Temporal lobe (tissue), 2 donors: ENCODE measurements around a stretch of chr5.

- RAMPAGE, long total RNA, result no peak
Measured at GRCh38 chr5:170244361-170244869, 11.6 kb downstream of the C5orf58 start.

DNA sequence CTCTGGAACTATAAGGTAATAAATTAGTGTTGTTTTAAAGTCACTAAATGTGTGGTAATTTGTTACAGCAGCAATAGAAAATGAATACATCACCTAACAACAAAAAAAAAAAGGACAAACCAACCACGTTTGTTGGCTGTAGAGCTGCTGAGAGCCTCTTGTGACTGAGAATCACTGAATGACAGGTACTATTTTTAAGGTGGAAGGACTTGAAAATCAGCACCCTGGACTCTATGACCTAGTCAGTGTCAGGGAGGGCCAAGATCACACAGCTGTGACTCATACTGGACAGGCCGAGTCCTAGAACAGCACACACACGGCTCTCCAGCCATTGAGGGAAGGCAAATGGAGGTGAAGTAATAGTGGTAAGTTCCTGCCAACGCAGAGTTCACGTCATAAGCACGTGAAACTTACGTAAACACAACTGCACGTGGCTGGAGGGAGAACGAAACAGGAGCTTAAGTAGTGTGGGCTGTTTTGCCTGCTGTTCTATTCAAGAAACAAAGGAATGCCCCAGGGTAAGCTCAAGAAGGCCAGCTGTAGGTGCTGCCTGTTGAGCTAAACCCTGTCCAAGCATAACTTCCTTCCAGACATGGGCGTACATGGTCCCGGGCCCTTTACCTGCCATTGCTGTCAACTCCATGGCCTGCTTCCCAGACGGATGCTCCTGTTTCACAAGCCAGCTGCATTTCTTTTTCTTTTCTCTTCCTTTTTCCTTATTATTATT is 10.0 kb upstream of the LCP2 start:
- RAMPAGE, long total RNA, result no peak

- RAMPAGE, long total RNA, result no peak
Measured at GRCh38 chr5:170330190-170330434, 32.5 kb upstream of the LCP2 start.

DNA sequence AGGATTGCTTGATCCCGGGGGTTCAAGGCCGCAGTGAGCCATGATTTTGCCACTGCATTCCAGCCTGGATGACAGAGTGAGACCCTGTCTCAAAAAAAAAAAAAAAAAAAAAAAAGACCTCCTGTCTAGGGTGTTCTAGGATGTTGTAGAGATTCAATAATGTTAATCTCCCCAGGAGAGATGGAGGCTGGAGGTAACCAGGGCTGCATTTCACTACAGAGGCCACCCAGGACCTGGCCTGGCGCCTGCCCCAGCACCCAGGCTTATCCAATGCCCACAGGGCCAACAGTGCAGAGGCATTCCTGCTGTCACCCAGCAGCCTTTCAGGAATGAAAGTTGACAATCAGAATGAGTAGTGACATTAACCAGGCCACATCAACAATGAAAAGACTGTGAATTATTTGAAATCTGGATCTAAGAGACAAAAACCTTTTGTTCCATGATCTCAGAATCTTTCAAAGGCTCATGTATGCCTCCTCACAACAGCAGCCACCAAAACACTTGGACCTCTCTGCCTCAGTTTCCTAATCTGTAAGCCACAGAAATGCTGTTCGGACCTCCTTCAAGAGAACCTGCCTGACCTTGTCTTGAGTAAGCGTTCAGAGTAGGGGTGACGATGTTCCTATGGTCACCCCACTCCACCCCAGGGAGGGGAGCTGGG is 36.1 kb upstream of the GABRP start:
- RAMPAGE, long total RNA, result no peak

DNA sequence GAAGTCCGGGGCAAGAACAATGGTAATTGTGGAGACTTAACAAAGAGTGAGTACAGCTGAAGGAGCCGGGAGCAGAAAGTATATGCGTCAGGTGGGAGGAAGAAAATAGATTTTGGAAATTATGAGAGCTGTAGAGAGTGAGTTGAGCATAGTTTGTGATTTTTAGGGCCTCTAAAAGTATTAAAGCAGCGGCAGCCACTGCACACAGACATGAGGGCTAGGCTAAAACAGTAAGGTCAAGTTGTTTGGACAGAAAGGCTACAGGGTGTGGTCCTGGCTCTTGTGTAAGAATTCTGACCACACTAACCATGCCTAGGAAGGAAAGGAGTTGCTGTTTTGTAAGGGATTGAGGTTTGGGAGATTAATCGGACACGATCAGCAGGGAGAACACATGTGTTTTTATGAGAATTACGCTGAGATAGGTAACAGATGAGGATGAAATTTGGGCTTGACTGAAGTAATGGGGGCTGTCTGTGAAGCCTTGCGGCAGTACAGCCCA is 19.5 kb upstream of the GABRP start:
- RAMPAGE, long total RNA, result no peak

DNA sequence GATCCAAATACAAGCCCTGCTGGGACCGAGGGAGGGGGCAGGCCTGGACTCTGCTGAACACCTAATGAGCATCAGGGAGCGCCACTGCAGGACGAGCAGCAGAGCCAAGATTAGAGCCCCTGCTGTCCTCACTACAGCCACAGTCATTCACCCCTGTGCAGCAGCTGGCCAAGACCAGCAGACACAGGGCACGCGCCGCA is 301 bp downstream of the GABRP start:
- RAMPAGE, long total RNA, result no peak

DNA sequence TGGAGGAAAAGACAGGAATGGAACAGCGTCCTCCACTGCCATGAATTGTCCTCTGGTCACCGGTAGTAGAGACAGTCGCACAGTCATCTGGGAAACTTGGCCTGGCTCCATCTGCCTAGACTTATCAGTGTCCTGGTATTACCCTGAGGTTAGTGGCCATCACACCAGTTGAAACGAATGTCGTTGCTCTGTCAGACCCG is 8.2 kb downstream of the TLX3 start:
- RAMPAGE, long total RNA, result no peak

GRCh38 chr5:171450304-171451596 is 31.3 kb downstream of the FGF18 start:
- RAMPAGE, long total RNA, result no peak

DNA sequence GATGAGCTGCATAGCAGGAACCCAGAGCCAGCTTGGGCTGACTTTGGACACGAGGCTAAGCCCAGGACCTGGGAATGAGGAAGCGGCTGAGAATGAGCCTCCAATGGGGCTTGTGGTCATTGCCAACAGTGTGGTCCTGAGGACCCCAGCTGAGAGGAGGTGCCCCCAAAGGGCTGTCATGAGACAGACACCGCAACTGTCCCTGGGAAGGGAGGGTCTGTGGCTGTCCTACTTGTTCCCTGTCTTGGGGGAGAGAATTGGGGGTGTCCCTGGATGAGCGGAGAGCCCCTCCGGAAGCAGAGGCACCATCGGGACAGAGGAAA is 159.9 kb upstream of the SMIM23 start:
- RAMPAGE, long total RNA, result no peak

DNA sequence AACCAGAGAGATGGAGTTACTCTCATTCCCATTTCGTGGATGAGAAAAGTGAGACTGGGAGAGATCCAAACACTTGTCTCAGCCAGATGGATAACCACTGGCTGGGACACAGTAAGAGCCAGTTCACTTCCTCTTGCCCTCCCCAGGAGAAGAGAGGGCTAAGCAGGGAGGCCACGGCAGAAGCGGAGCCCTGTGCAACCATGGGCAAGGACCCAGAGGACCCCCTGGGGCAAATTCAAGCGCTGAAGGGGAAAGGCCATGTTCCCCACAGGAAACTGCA is 137.3 kb upstream of the SMIM23 start:
- RAMPAGE, long total RNA, result no peak

DNA sequence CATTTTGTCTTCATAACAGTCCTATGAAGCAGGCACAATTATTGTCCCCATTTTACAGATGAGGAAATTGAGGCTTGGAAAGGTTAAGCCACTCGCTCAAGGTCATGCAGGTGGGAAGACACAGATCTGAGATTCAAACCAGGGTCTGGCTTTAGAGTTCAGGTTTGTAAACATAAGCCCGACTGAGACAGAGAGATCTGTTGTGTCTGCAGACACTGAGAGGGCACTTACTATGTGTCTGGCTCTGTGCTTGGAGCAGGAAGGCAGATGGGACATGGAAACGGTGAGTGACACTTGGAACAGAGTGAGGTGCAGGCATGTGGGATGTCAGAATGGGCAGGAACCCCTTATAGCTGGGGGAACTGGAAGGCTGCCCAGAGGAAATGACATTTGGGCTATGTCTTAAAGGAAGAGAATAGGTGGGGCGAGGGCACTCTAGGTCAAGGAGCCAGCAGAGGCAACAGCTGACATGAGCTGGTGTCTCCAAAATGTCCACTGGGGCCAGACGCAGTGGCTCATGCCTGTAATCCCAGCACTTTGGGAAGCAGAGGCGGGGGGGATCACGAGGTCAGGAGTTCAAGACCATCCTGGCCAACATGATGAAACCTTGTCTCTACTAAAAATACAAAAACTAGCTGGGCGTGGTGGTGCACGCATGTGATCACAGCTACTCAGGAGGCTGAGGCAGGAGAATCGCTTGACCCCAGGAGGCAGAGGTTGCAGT is 69.8 kb downstream of the STK10 start:
- RAMPAGE, long total RNA, result no peak

GRCh38 chr5:172347488-172348171 is 64.1 kb upstream of the UBTD2 start:
- RAMPAGE, long total RNA, result no peak

GRCh38 chr5:172380724-172381484 is 73.4 kb downstream of the SH3PXD2B start:
- RAMPAGE, long total RNA, result no peak

DNA sequence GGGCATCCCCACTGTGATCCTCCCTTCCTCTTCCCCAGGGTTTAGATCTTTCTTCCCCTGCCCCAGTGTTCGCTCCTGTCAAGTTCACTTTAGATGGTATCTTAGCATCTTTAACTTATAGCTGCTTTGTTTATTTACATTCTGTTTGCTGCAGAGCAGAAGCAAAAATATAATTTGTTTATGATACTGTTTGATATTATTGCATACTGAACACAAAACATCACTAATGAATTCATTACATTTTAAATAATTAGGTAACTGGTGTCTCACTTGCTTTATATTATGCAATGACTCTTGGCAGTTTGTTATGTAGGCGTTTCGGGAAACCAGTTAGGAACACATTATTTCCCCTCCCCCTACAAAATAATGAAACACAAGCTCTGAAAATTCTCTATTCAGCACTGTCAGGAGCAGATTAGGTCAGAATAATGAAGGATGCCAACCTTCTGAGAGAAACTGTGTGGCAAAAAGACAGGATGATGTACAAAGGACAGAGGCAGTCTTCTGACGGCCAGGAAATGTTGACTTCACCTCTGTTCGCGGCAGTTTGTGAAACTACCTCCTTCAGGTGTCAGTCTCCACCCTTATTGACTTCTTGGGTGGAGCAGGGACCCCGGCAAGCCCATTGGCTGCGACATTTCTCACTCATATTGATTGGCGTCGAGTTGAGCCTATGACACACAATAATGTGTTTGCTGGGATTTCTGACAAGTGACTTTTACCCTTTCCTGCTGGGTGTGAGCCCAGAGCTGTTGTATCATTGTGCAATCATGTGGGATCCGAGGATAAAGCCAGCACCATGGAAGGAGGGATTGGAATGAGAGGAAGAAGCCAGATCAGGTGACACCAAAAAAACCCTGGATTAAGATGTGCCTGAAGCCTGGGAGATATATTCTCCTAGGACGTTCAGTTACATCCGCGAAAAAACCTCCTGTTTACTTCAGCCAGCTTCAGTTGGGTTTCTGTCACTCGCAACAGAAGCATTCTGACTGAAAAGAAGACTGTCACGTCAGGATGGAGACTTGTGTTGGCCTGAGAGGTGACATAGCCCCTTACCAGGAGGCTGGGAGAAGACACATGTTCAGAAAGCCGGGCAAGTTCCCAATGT is 33.9 kb downstream of the SH3PXD2B start:
- RAMPAGE, long total RNA, result no peak

- RAMPAGE, long total RNA, result no peak
Measured at GRCh38 chr5:172648010-172648776, 7.1 kb downstream of the NEURL1B start.

GRCh38 chr5:172678253-172679293 is 37.5 kb downstream of the NEURL1B start:
- RAMPAGE, long total RNA, result no peak

DNA sequence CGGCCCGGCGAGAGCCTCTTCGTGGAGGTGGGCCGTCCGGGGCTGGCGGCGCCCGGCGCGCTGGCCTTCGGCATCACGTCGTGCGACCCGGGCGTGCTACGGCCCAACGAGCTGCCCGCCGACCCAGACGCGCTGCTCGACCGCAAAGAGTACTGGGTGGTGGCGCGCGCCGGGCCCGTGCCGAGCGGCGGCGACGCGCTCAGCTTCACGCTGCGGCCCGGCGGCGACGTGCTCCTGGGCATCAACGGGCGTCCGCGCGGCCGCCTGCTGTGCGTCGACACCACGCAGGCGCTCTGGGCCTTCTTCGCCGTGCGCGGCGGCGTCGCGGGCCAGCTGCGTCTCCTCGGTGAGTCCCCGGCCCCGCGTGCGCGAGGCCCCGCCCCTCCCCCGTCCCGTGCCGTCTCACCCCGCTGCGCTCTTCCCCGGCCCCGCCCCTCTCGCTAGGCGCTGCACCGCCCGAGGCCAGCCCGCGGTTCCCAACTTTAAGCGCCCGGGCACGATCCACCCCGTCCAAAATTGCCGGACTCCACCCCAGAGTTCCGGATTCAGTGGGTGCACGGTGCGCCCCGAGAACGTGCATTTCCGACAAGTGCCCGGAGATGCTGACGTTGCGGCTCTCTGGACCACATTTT is 42.8 kb downstream of the NEURL1B start:
- RAMPAGE, long total RNA, result no peak

DNA sequence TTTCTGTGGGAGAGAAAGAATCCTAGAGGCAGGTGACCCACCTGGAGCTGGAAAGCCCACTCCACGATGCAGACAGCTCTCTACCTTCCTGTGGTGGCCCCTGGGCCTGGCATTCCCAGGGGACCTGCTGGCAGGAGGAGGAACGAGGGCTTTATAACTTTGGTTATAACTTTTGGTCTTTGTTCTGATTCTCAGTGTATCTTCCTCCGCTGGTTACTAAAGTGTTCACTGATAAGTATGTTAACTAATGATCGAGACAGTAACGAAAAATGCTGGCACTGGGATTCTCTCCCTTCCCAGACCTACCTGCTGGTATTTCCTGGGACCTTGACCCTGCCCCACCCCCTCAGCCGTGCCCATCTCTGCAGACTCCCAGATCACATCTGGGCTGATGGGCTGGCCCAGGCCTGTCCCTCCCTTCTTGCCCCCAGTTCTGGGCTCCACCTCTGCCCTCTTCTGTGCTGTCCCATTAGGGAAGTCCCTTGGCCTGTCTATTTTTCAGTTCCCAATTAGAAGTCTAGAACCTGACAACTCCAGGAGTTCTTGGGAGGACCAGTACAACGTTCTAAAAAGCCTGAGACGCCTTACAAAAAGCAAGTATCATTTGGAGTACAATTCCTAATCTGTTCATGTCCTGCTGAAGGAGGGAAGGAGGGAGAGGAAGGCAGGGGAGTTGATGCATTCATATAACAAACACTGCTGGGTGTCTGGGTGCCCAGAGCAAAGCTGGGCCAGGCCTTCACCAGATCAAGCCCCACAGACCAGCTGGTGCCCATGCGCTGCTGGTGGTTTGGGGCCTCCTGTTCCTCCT is 46.9 kb downstream of the NEURL1B start:
- RAMPAGE, long total RNA, result no peak

DNA sequence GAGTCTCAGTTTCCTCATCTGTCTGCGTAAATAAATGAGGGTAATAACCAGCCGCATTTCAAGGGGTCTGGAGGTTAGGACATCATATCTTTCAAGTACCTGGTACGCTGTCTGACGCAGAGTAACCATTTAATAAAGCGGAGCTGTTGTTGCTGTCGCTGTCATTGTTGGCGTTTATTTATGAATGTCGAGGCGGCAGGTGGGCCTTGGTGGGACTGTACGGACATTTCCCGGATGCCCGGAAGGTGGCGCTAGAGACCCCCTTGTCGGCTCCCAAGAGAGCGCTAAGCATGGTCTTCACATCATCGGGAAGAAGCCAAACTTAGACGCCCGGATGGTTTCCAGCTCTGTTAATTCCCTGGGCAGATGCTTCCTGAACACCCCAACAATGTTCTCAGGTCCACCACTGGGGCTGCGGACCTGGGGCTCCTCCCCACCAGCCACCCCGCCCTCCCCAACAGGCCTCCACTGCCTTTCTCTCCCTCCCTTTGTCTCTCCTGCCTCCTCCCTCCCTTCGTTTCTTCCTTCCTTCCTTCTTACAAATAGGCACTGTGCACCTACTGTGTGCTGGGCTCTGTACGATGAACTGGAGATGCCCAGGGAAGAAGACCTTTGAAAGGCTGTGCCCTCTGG is 54.2 kb downstream of the DUSP1 start:
- RAMPAGE, long total RNA, result no peak

DNA sequence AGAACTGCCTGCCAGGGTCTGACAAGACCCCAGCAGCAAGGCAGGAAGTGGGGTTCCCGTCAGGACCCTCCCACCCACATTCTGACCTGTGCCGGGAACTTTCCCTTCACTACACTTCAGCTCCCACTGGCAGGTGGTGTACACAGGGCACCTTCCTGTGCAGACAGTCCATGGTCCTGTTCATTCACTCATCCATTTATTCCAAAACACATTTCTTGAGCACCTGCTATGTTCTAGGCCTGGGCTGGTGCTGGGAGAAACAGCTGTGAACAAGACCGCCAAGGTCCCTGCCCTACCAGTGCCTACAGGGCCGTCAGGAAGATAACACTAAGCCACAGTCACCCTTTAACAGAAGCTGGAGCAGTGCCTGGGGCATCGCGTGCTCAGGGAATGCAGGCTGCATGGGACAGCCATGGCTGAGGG is 19.3 kb downstream of the DUSP1 start:
- RAMPAGE, long total RNA, result no peak